Progenitor cell of endocrine pancreas (in vitro differentiated cells): ENCODE results near the genes GABRQ, MAGEA3, CSAG2, PNMA6E, PDZD4 and TMEM187.

GRCh38 chrX:152637565-152638335, at the start of gene GABRQ:
Gene GABRQ (plus strand): TSS chrX:152637895.
- PRO-cap, result unidirectional peak, plus-strand start at chrX:152637915

GRCh38 chrX:152698400-152698931, at the start of gene MAGEA3:
Gene MAGEA3 (plus strand): TSS chrX:152698794.
- PRO-cap, result no peak

GRCh38 chrX:152709223-152709651, at the start of gene CSAG2:
Gene CSAG2 (minus strand): TSS chrX:152709273.
- PRO-cap, result no peak

- PRO-cap, result no peak
These were observed at the start of gene PNMA6E for GRCh38 chrX:153401222-153401659. Gene PNMA6E (minus strand): TSS chrX:153401350.

DNA sequence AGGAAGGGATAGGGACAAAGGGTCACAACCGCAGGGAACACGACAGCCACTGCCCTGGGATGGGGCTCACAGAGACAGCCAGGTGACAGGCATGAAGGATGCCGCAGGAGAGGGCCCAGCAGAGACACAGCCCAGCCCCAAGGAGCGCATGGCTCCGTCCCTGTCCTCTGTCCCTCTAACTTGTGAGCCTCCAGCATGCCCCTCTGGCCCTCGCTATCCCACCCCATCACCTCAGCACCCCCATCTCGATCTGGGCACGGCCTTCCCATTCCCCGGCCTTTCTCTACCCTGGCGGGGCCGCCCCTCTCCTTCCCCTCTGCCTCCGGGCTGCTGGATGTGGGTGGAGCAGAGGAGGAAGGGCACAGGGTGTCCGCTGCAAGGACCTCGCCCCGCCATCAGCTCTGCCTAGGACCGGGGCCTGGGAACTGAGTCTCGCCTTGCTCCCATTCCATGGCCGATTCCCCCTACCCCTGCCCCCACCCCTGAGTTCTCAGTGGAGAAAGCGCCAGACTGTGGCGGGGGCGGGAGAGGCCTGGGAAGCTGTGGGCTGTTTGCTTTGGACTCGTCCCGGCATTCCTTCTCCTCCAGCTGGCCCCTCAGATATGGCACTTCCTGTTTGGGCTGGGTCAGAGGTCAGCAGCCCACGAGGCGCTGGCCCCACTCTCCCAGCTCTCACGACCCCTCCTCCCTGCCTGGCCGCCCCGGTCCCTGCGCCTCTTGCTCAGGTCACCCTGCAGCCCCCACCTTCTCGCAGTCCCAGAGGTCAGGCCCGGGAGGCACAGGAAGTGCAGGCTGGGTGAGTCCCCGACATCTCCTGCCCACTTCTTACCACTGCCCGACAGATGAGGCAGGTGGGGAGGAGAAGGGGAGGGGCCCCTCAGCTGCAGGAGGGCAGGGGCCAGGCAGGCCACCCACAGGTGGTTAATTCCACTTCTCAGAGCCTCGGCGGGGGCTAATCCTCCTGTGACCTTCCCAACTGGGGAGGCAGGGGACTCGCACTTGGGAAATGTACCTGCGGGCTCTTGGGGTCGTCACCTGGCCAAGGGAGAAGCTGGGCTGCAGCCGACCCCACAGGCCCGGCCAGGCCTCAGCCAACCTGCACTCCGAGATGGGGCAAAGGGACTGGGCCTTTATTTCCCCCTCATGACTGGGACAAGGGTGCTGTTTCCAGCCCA, 6.4 kb upstream of the BGN start:
- PRO-cap, result bidirectional peak, plus-strand start at position 751 of the sequence, minus-strand start at position 604 of the sequence

DNA sequence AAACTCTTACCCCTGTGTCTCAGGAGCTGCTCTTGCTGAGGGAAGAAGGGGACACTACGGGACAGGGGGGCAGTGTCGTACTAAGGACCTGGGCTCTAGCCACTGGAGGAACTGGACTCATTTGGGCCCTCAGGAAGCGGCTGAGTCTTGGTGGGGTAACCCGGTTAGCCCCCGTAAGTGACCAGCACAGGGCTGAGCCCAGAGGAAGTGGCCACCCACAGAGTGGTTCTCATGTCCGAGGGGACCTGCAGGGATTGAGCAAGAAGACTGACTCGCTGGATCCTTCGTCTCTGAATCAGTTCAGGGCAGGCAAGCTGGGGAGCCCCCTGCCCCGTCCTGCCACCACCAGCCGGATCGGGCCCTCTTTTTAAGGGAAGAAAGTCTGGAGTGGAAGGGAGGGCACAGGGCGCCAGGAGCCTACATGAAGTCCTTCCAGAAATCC, 741 bp upstream of the BGN start:
- PRO-cap, result no peak

DNA sequence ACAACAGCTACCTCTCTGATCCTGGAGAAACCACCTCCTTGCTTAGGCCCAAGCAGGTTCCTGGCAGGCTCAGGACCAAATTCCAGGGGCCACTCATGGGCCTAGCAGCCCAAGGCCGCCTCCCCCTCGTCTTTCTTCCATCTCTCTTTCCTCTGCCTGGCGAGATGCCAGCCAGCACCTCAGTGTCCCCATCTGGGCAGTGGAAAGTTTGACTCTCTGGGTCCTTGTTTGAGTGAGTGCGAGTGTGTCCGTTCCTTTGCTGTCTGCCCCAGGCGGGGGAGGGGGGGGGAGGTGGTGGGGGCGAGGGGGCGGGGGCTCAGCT, 359 bp upstream of the BGN start:
- PRO-cap, result no peak

- PRO-cap, result no peak
These were observed 9.1 kb downstream of the SLC6A8 start for GRCh38 chrX:153696674-153697471.

DNA sequence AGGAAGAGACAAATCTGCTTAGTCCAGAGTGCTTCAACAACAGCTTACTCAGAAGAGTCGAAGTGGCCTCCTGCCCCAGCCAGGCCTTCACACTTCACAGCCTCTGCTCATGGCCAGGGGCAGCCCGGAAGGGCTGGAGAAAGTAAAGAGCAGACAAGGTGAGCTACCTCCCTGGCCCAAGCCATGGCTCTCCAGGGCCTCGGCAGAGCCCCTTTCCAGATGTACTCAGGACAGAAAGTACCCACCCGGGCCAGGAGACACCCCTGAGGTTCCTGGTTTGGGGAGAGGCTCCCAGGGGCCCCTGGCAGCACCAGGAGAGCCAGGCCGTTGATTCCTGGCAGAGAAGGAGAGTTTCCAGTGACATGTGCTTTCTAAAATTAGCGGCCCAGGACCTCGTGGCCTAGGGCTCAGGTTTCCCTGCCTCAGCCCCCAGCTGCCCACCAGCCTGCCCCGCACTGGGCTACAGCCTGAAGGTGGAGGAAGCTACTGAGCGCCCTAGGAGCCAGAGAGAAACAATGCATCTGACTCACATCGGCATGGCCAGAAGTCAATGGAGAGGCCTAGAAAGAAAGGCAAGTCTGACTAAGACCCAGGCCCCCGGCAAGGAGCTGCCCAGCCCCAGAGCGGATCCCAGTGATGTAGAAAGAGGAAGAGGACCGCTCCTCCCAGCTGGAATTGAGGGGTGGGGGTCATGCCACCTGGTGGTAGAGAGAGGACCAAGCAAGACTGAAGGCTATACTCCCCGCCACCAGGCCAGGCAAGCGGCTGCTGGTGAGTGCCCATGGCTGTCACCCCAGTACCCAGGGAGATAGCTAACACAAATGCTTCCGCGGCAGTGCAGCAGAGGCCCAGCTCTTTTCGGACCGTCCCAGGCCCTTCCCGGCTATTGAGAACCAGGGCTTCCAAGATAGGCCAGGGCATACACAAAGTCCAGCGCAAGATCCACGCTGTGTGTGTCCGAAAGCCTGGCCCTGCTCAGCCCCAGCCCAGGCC, 17.7 kb downstream of the SLC6A8 start:
- PRO-cap, result no peak

DNA sequence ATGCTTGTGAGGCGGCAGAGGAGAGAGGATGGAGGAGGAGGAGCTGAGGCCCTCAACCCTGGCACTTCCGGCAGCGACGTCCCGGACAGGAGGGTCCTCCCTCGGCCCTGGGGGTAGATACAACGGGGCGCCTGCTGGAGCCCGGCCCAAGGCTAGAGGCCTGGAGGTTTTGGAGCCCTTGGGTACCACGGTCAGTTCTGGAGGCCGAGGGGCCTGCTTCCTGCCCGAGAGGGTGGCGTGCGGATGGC, 13.5 kb downstream of the SSR4 start:
- PRO-cap, result no peak

DNA sequence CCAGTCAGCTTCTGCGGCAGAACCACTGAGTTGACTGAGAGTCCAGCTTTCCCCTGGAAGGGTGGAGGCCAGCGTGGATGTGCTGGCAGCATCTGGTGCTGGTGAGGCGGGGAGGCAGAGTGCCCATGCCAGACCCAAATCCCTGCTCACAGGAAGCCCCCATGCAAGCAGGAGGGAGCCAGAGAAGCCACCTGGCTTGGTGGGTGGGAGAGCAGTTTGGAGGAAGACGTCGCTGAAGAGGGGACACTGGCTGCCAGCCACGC, 6.0 kb downstream of the PDZD4 start:
- PRO-cap, result no peak

DNA sequence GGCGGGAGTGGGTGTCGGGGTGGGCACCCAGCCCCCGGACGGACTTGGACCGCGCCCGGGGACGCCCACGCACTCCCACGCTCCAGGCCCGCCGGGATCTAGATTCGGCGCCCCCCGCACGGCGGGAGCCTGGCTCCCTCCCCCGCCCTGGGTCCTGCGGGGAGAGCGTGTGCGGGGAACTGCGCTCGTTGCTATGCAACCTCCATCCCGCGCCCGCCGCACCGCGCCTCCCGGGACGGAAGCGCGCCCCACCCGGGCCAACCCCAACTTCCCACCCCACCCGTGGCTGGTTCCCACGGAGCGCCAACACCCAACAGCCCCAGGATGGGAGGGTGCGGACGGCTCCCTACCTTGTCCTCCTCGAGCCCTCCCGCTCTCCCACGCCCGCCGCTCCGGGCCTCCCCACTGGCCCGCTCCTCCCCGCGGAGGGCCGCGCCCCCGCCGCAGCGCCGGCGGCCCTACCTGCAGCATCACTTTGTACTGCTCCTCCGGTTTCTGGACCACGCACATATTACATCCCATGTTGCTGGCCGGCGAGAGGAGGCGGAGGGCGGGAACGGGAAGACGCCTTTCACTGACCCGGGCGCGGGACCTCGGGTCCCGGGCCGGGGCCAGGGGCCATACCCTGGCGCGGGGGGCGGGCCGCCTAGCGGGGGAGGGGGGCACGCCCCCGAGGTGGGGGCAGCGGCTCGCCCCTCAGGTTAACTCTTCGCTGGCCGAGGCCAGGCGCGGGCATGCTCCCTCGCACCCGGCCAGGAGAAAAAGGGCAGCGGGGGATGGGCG, at the start of gene PDZD4:
TSS of gene PDZD4 (minus strand) at position 768 of the 783 bp plus-strand sequence.
- PRO-cap, result no peak

DNA sequence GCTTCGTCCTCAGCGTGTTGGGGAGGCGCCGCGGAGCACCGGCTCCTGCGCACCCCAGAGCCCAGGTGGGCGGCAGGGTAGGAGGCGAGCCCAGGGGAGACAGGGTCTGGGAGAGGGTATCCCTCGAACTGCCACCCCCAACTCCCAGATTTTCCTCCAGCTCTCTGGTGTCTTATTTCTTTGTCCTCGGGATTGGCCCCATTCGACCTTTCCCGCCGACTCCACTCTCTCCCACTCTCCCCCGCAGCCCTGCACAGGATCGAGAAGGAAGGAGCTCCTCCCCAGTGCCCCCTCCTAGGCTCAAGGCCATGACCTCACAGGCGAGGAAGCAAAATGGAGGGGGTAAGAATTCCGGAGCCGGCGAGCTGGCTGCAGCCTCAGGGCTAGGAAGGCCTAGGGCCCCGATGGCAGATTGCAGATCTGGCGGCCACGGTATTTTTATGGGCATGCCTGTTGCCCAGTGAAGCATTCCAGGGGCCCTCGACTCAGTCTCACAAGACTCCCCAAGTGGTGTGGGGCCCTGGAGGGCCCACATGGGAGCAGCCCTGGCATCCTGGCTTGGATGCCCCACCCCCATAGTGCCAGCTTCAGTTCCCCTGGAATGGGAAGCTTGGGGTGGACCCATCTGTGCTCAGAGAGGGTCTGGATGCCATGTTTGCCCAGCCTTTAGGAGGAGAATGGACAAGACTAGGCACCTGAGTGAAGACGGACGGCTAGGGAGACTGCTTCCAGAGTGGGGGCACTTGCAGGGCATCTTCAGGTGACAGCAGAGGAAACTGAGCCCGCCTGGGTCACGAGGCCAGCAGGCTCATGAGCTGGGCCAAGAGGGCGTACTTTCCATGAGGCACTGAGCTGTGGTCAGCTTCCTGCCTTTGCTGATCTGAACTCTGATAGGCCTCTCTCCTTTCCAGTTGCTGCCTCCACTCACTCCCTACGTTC, 1.0 kb upstream of the L1CAM start:
- PRO-cap, result no peak

- PRO-cap, result no peak
These were observed 2.9 kb downstream of the RENBP start for GRCh38 chrX:153941292-153942200.

GRCh38 chrX:153942700-153943132, 1.7 kb downstream of the RENBP start:
- PRO-cap, result no peak

GRCh38 chrX:153954113-153954775, 9.8 kb upstream of the RENBP start:
- PRO-cap, result no peak

DNA sequence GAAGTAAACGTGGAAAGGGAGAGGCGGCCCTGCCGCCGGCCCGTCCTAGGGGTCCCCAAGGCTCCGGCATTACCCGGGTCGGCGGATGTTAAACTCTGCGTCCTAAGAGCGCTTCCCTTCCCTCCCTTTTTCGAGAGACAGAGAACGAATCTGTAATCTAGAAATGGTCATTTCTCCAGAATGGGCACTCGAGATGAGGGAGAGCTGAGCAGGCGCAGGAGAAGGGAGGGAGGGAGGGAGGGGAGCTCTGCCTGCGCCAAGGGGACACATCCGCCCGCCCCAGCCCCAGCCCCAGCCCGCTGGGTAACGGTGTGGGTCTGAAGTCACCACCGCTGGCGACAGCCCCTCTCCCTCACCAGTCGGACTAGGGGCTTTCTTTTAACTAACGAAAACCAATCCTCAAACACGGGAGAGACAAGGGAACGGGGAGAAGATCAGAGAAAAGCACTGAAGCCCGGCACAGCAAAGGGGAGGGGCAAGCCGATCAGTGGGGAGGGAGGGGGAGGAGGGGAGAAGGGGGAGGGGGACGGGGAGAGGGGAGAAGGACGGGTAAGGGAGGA, 1.6 kb downstream of the HCFC1 start:
- PRO-cap, result no peak

DNA sequence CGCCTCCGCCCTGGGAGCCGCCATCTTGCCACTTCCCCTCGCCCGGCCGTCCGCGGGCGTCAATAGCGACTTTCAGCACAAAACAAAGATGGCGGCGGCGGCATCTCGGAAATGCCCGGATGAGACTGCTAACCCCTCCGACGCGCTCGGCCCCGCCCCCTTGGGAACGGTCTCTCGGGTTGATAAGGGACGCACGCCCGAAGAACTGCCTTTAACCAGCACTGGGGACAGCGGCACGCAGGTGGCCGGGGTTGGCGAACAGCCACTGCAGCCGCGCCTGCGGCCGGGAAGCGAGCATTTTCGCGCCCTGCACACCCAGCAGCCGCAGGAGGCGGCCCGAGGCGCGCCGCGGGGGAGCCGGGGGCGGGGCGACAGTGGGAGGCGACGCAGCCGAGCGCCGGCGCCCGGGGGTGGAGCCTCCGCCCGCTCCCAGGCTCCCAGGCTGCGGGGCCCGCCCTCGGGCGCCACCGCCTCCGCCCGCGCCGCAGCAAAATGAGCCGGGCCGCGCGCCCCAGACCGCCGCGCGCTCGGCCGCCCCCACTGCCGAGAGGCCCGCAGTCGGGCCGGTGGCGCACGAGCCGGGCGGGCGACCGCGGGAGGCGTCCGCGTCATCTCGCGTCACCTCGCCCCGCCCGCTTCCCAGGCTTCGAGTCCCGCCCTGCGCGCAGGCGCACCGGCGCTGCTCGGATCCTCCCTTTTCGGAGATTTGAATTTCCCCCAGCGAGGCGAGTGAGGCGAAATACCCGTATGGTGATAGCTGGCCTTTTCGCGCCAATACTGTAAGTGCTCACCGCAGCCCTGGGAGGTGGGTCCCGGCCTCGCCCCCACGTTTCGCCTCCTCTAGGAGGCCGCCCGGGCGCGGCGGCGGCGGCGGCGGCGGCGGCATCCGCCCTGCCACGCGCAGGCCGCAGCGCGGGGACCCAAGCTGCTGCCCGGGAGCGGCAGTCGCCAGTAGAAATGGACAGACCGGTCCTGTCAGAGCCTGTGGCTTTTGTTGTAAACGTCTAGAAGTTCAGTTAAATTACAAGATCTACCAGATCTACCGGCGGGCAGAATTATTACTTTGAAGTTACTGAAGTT, at the start of gene TMEM187:
TSS of gene TMEM187 (plus strand) at position 673 of the 1,080 bp plus-strand sequence.
- PRO-cap, result bidirectional peak, plus-strand start at position 210 of the sequence, minus-strand start at position 64 of the sequence; bidirectional peak, plus-strand start at position 696 of the sequence, minus-strand start at position 550 of the sequence; bidirectional peak, plus-strand start at position 923 of the sequence, minus-strand start at position 958 of the sequence

DNA sequence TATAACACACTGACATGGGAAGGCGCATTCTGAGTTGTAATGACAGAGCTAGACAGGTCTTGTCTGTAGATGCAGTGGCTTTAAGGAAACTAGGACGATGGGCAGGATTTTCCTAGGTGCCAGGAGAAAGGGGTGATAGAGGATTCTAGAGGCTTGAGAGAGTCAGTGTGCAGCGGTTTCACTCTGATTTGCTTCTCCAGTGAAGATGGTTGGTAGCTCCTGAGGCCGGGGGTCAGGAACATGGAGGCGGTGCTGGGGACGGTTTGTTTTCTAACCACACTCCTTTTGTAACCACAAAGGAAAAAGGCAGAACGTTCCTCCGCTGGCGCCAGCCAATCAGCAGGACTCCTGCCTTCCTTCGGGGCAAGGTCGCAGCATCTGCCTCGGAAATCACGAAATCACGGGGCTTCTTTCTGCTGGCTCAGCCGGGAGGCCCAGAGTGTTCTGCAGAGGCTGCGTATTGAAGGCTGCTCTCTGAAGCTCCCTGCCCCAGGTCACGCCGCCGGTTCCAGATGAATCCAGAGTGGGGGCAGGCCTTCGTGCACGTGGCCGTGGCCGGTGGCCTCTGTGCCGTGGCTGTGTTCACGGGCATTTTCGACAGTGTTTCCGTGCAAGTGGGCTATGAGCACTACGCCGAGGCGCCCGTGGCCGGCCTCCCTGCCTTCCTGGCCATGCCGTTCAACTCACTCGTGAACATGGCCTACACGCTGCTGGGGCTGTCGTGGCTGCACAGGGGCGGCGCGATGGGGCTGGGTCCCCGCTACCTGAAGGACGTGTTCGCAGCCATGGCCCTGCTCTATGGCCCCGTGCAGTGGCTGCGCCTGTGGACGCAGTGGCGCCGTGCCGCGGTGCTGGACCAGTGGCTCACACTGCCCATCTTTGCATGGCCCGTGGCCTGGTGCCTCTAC, 9.3 kb downstream of the TMEM187 start:
- PRO-cap, result no peak

DNA sequence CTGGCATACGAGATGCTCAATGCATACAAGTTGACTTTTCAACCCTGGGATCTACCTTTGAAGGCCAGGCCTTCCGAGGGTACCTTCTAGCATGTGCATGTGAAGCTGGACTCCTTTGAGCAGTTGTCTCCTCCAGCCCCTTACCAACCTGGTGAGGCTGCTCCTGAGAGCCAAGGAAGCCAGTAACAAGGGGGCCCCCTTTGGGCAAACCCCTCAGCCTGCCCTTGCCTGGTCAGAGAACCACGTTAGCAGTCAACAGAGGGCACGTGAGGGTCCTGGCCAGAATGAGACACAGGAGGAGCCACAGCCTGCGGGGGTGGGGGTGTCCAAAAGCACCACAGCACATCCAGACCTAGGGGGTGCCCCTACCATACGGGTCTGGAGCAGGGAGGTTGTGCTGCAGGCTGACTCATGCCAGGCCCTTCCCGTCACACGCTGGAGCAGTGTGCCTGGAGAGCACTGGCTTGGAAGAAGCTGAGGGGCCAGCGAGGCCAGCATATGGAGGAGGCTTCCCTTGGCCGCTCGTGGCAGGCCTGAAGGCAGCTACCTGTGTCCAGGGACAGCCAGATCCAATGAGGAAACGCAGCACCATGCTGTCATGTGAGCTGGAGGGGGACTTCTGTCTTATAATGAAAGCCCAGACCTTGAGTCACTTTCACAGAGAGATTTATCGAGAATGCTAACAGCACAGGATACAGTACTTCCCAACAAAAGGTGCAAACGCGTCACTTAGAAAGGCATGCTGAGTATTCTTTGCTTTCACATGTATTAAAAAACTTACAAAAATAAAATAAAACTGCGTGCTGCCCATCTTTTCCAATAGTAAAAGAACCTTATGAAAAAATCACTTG, 1.4 kb upstream of the IRAK1 start:
- PRO-cap, result no peak